Right cardiac atrium (tissue), 1 donor: ENCODE data around the gene GCKR.

DNA sequence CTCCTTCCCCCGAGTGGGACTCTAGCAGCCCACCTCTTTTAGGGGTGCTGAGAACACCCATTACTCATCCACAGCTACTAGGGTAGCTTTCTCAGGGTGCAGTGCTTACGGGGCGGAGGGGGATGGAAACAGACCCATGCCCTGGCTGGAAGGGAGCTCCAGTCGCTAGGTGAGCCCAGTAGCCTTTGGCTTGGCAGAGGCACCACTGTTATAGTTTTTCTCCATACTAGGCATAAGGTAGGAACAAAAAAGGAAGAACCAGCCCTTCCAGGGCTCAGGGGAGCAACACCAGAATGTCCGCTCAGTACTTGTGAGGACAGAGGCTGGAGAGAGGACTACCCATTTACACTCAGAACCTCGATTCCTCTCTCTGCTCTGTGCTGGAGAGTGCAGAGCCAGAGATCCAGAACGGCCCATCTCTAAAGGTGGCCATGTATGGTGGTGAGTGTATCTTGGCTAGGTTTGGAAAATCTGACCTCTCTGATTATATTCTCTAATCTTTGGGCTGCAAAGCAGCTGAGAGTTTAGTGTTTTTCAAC lies 704 bp downstream of the AGBL5 start:
- PRO-cap: no peak

- PRO-cap: no peak
Observed at GRCh38 chr2:27080095-27080575, 1.7 kb downstream of the EMILIN1 start.

- PRO-cap: no peak
Observed at GRCh38 chr2:27088565-27088969, 2.0 kb downstream of the KHK start.

- PRO-cap: no peak
Observed at GRCh38 chr2:27121659-27122327, 1.8 kb upstream of the ABHD1 start.

- PRO-cap: no peak
Observed at GRCh38 chr2:27130958-27131646, 3.3 kb downstream of the PREB start.

DNA sequence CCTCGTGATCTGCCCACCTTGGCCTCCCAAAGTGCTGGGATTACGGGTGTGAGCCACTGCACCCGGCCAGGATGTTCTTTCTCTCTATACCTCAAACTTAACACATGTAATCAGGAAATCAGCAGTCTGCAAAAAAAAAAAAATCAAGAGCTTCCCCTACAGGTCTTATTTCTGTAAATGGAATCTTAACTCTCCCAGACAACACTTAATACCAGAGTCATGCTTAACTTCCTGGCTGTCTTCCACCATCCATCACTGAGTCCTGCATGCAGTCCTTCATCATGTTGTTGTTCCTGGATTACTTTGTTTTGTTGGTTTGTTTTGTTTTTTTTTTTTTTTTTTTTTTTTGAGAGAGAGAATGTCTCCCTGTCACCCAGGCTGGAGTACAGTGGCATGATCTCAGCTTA lies 11.4 kb upstream of the ZNF513 start:
- PRO-cap: no peak

DNA sequence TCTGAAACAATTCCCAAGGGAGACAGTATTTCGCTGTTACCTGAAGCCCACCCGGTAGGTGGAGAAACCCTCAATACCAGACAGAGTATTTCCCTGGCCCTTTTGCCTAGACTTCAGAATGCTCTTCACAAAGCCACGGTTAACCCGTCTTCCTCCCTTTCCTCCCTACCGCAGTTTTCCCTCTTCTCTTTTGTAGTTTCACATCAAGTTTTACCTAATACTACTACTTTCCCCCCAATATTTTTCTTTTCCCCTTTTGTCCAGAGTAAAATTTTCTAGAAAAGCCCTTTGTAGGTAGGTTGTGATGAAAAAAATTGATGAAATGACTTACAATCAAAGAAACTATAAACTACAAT lies 1.2 kb downstream of the PPM1G start:
- PRO-cap: no peak

DNA sequence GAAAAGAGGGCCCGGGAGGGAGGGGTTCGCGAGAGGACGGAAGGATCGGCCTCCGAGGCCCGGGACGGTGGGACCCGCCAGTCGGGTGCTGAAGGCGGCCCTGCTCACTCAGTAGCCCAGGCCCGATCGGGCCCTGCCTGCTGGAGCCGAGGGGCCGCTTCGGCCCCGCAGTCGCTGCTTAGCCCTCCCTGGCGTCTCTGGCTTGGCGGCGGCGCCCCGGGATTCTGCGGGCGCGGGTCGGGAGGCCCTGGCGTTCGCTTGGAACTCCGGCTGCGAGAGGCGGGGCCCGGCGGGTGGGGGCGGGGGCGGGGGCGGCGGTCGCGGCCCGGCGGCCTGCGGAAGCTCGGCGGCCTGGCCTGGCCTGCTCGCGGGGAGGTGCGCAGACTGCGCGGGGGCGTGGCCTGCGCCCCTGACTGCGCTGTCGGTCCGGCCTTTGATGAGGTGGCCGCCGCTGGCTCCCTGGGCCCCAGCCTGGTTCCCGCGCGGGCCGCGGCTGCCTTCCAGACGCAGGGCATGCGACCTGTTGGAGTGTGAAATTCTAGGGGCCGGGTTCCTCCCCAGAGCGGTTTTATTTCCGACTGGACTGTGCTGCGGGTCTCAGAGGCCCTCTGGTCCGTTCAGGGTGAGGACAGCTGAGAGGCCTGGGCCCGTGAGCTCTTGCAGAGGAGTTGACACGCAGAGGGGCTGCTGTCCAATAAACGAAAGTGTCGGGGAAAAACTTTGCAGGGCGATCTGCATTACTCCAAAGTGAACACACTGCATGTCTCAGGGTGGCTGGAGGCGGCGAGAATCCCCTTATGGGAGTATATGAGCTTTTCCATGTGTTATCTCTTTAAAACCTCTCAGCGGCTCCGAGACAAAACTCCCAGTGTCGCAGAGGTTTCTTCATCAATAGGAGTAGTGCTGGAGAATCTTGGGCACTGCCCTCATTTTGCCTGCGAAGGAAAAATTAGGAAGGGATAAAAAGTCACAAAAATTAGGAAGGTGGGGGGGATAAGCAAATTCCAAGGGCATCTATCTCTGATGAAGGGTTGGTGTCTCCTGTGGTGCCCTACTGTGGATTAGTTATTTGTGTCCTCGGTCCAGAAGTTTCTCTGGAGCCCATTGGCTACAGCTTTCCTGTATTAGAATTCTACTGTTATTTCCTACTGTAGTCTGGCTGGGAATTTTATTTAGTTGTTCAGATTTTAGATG lies 711 bp downstream of the NRBP1 start:
- PRO-cap: bidirectional peak, plus-strand start at position 412 of the sequence, minus-strand start at position 281 of the sequence

DNA sequence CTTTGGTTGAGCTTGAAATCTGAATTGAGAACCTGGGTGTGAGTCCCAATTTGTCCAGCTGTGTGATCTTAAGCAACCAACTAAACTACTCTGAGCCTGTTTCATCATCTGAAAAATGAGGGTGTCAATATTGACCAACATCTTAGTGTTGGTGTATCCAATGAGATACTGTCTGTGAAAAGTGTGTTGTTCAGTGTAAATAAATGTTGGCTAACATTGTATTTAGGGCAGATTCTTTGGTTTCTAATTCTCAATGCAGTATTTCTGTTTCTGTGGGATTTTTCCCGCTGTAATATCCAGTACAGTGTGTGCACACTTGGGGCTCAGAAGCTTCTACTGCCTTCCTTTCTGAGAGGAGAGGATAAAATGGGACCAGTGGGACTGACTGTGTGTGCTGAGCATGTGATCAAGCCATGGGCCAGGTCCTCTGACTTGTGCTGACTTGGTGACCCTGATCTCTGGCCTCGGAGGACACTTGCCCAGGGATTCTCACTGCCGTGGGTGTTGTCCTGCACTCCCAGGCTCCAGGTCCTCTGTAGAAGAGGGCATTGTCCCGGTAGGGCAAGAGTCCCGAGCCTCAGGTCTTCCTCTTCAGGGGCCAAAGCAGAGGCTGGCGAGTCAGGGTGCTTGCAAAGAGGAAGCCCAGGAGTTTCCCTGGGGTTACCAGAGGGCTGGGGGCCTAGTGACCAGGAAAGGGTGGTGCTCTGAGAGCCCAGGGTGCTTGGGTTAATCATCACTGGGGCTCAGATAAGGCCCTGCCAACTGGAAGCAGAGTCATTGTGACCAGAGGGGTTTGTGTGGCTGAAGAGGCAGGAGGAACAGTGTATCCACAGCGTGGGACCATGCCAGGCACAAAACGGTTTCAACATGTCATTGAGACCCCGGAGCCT lies at the start of gene GCKR:
GCKR (plus strand) TSS at position 777 of the 890 bp plus-strand sequence.
- PRO-cap: no peak

DNA sequence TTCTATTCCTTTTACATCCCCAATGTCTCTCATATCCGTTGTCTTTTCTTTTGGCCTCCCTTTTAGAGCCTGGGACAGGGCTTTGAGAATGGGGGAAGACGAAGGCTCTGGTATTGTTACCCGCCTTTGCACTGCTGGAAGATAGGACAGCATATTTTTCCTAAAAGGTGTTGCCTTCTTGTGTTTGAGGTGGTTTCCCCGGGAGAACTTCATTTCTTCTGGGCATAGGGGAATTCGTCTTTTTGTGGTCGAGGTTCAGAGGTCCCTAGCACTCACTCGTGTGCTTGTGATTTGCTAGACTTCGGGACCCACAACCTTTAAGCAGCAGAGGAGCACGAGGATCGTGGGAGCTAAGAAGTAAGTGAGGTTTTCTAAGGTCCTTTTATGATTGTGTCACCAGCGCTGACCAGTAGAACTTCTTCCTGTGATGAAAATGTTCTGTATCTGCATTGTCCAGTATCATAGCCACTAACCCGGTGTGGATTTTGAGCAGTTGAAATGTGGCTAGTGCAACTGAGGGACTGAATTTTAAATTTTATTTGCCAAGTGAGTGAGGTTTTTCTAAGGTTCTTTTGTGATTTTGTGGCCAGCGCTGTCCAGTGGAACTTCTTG lies 624 bp downstream of the ZNF512 start:
- PRO-cap: no peak

GRCh38 chr2:27629718-27630252 lies 935 bp downstream of the GPN1 start:
- PRO-cap: no peak

DNA sequence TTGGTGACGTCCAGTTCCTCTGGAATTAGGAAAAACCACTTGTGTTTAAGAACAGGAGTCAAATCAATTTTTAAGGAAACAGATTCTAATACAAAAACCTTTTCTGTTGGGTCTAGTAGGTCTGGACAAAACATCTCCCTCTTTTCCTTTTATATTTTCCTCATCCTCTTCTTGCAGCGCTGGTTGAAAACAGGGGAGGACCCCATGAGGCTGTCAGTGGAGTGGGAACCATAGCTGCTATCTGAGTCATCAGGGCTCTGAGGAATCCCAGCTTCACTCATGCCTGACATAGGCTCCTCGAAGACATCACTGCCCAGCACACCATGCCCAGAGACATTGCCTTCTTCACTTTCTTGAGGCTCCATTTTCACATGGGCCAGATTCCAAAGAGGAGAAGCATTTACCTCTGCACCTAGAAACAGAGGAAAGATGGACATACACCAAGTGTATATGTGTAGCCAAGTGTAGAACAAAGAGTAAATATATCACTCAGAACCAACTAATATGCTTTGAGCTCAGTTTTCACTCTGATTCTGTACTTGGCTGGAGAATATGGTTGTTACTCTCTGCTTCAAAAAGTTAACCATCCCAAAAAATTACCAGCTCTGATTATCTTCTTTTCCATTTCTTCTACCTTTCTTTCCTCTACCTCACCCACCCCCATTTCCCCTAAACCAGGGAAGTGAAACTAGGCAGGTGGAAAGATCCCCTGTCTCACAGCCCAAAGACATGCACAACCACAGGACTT lies 9.9 kb downstream of the SUPT7L start:
- PRO-cap: no peak

DNA sequence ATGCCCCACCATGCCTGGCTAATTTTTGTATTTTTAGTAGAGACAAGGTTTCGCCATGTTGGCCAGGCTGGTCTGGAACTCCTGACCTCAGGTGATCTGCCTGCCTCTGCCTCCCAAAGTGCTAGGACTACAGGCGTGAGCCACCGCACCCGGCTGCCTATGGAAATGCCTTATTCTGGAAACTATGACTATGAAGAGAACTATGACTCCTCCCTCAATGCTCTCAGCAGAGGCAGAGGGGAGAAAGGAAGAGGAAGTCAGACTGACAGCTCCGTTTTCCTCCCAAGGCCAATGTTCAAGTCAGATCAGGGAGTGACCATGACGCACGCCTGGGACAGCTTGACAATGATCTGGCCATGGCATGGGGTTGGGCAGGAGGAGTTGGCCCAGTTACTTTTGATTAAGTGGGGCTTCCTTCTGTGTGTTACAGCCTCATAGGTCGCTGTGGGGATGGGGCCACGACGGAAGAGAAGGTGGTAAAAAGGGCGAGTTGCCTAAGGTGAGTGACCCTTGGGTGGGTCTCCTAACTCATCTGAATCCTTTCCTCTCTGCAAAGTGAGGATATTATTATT lies 44.2 kb upstream of the MRPL33 start:
- PRO-cap: no peak

DNA sequence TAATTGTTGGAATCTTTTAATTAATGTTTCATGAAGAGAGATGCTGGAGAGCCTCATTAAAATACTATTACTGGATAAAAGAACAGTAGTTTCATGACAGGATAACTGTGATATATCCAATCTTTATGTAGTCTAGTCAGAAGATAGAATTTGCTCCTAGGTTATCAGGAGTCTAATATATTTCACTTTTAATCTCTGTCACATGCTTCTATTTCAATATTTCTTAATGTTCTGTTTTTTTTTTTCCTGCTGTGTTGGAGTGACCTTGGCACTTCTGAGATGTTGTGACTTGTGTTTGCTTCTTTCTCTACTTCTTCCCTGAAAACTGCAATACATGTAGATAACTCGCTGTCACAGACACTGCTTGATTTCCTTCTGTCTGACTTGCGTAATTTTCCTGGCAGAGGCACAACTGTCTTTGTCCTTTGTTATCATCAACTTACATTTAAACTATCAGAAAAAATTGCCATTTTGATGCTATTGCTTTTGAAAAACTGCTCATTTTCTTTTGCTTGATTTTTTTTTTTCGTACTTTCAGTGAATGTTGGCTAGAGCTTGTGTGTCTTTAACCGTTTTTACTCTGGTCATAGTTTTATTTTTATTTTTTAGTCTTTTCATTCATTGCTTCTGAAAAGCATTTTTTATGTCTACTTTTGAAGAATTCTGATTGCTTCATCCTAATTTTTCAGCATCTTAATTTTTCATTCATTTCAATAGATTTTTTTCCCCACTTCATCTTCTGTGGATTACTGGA lies 69.0 kb downstream of the BABAM2 start:
- PRO-cap: no peak

GRCh38 chr2:28102253-28103028 lies 211.9 kb downstream of the BABAM2 start:
- PRO-cap: no peak

DNA sequence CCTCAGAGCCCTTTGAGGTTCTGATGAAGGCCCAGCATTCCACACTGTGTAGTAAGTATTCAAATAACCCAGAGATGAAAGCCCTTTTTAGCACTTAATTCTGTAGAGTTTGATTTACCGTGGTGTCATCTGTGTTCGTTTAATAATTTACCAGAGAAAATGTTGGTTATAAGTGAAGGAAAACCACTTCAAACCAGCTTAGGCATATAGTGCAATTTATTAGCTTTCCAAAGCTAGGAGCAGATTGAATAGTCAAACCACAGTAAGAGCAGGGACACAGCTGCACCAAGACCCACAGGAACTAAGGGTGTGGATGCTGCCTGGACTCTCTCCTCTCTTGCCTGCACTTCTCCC lies 226.7 kb downstream of the BABAM2 start:
- PRO-cap: no peak

DNA sequence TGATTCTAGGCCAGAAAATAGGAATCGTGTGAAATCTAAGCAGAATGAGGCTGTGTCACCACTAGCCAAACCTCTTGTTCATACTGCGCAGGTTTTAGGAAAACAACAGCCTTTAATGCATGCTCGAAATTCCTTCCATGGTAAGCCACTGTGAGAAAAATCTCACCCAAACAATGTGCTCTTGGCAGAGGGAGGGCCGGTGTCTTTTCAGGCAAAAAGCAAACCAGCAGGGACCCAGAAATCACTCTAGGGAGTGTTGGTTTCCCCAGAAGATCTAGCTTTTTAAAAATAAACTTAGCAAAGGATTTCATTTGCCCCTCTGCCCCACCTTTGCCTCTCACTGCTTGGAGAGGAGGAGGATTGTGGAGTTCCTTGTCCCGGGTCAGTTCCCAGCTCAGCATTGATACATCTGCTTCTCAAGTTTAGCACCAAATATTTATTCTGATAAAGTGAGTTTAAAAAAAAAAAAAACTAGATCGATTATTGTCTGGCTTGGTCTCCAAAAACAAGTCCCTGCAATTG lies 71.1 kb upstream of the FOSL2 start:
- PRO-cap: no peak

GRCh38 chr2:28346523-28347132 lies 46.0 kb upstream of the FOSL2 start:
- PRO-cap: no peak

DNA sequence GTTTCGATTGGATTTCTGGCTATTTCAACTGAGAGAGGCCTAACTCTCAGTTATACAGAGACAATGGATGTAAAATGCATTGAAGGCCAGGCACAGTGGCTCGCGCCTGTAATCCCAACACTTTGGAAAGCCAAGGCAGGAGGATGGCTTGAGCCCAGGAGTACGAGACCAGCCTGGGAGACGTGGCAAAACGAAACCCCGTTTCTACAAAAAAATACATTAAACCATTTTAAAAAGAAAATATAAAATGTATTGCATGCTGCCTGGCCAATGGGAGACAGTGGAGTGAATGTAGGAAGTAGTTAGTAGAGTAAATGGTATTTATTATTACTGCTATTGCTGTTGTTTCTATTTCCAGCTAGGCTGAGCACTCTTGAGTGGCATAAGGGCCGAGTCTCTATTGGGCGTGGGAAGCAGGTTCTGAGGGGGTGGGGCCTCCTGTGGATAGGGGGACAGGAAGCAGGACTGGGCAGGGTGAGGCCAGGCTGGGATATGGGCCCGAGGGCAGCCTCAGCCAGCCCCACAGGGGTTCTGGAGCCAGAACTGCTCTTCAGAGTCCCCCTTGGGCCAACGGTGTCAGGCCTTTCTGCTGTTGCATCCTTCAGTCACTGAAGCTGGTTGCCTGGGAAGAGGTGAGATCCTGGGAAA lies 26.9 kb upstream of the FOSL2 start:
- PRO-cap: no peak

GRCh38 chr2:28389179-28389565 lies 3.5 kb upstream of the FOSL2 start:
- PRO-cap: no peak